Cardiac ventricle fibroblast (primary cell): ENCODE data around the gene THAP12.

GRCh38 chr11:76152175-76152604, 54.1 kb downstream of the WNT11 start:
- RAMPAGE, long total RNA = no peak

DNA sequence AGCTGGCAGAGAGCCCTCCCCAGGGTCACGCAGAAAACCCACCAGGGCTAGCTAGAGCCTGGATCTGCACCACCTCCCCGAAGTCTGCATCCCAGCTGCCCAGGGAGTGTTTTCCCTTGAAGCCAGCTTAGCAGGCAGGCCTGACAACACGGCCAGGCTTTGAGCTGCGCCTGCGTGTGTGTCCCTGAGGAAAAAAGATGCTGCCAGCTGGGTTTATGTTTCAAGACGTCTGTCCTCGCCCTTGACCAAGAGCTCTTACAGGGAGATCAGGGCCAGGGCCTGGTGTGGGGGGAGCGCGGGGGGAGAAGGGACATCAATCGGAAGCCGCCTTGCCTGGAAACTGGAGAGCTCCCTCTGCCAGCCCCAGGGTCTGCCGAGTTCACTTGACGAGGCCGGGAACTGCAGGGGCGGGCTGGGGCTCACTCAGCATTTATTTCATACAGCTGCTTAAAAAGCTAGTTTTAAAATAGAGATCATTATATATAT, 20.3 kb downstream of the WNT11 start:
- RAMPAGE, long total RNA = no peak

DNA sequence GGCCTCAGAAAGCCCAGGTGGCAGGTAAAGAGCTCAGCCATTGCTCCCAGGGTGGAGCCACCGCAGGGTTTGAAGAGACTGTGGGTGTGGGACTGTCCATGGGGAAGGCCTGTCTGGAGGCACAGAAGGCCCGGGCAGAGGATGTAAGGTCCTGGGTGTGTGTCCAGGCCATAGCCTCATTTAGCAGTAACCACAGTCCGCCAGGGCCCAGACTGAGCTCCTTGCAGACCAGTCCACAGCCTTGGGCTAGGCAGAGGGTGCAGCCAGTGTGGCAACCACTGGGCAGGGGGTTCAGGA, 27.6 kb upstream of the WNT11 start:
- RAMPAGE, long total RNA = no peak

GRCh38 chr11:76380670-76381761, at the start of gene THAP12:
TSS of gene THAP12 (minus strand) at chr11:76381132.
- RAMPAGE, long total RNA = no peak

- RAMPAGE, long total RNA = no peak
These were observed 66.2 kb downstream of the LRRC32 start for GRCh38 chr11:76604417-76604657.

DNA sequence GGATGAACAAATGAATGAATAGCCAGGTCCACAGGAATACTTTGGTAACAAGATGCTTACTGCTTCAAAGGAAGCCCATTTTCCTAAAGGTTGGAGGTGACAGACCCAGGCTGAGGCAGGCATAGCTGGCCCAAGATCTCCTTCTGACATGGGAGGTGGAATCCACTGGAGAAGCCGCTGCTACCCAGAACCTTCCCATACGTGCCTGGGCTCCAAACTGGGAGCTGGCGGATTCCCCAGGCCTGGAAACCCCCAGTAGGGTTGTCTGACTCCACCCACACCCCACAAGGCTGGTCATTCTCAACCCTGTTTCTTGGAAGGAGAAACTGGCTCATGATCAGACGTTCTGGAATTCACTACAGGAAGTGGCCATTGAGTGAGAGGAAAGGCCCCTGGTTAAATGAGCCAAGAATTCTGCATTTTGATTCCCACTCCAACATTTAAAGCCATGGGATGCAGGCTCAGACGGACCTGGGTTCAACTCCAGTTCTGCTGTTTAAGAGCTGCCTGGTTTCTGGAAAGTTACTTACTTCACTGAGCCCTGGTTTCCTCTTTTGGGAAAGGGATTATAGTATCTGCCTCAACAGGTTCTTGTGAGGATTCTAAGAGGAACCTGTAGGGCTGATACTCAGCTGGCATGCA, 19.5 kb upstream of the TSKU start:
- RAMPAGE, long total RNA = no peak

DNA sequence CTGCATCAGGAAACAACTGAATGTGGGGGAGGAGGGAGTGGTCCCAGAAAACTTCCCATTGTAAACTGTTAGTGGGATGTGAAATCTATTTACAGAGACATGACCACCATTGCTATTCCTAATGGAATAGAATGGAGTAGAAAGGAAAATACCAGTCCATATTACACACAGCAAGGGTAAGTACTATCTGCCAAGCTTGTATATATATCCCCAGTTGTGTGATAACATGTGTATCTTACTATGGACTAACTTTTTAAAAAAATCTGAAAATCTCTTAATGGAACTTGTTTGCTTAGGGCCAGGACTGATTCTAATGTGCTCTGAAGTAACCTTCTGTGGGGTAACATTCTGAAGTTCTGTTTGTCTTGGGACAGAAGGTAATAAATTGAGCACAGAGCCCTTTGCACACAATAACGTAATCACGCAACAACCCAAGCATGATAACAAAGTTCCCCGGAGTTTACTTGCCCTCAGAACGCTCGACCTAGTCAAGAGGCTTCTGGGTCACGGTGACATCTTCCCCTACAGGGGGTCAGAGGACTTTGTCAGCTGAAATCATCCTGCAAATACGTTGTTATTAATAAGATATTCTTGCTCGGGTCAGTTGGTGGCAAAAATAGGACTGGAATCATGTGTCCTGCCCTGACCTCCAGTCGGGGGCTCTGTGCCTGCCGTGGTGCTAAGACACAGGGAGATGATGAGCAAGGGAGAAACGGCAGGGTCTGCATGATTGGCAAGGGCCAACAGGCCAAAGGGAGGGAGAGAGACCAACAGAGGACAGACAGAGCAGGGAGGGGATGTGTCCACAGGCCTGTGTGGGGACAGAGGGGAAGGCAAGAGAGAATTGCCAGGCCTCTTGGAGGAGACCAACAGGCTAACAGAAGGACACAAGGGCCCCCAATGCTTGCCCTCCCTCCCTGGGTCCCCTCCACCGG, 10.6 kb upstream of the TSKU start:
- RAMPAGE, long total RNA = no peak

DNA sequence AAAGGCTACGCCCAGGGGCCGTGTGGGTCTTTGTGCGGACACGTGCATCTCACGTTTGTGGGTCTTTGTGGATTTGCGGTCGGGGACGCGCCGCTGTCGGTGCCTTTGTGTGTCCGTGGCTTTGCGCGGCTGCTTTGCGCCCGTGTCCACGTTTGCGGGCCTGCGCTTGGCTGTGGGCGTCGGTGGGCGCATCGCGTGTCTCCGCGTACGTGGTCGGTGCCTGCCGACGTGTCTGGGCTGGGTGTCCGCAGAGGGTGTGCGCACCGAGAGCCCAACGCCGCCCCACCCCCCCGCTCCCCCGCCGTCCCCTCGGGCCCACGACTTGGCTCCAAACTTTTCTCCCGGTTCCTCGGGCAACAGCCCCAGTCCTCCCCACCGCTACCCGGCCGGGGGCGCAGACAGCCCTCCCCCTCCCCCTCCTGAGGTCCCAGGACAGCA, 483 bp downstream of the TSKU start:
- RAMPAGE, long total RNA = no peak

DNA sequence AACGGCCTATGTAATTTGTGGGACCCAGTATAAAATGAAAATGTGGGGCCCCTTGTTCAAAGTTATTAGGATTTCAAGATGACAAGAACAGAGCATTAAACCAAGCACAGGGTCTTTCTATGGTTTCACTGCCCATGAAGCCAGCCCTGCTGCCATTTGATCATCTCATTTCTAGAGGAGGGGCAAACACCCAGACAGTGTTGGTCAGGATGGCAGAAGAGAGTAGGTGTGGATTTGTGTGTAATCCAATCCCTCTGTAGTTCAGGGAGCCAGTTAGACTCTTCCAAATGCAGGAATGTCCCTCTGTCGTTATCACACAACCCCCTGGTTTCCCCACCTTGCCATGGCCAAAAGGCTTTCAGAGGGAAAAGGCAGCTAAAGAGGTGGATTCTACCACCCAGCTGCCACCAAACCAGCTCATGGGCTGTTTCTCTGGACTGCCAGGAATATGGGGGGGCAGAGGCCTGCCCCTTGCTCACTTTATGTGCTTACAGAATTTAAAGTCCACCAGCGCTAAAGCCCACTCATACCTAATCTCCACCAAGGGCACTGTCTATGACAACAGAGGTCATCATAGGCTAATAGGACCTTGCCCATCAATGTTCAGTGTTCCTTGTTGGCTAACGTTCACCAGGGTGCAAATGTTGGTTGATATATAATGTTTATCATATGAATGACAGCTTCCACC, 18.1 kb downstream of the TSKU start:
- RAMPAGE, long total RNA = no peak

- RAMPAGE, long total RNA = no peak
These were observed 77.8 kb downstream of the ACER3 start for GRCh38 chr11:76938407-76939053.

DNA sequence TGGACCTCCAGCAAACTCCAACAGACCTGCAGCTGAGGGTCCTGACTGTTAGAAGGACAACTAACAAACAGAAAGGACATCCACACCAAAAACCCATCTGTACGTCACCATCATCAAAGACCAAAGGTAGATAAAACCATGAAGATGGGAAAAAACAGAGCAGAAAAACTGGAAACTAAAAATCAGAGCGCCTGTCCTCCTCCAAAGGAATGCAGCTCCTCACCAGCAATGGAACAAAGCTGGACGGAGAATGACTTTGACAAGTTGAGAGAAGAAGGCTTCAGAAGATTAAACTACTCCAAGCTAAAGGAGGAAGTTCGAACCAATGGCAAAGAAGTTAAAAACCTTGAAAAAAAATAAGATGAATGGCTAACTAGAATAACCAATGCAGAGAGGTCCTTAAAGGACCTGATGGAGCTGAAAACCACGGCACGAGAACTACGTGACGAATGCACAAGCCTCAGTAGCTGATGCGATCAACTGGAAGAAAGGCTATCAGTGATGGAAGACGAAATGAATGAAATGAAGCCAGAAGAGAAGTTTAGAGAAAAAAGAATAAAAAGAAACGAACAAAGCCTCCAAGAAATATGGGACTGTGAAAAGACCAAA, 69.4 kb upstream of the B3GNT6 start:
- RAMPAGE, long total RNA = no peak

- RAMPAGE, long total RNA = no peak
These were observed 5.5 kb downstream of the B3GNT6 start for GRCh38 chr11:77039492-77040370.

- RAMPAGE, long total RNA = no peak
These were observed 14.1 kb upstream of the OMP start for GRCh38 chr11:77088414-77089144.

DNA sequence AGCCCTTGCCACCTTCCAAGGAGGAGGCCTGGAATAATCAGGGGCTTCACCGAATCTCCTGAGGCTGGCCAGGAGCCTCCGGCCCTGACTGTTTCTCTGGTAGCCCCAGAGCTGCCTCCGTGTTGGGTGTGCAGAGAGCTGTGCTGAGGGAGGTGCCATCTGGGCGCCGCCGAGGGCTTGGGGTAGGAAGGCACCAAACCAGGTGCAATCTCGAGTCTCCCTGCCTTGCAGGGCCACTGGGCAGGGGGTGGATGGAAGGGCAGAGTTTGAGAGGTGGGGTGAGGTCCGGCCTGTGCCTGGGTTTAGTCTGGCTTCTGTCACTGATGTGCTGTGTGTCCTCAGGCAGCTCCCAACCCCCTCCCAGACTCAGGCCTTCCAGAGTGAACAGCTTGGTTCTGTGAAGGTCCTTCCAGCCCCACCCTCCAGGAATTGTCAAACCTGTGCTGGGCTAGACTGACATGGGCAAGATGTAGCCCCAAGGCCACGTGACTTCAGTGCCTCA, 2.7 kb downstream of the OMP start:
- RAMPAGE, long total RNA = no peak

- RAMPAGE, long total RNA = no peak
These were observed 1.2 kb downstream of the PAK1 start for GRCh38 chr11:77472788-77473084.

- RAMPAGE, long total RNA = no peak
These were observed 17.1 kb upstream of the KCTD14 start for GRCh38 chr11:78039856-78040866.

DNA sequence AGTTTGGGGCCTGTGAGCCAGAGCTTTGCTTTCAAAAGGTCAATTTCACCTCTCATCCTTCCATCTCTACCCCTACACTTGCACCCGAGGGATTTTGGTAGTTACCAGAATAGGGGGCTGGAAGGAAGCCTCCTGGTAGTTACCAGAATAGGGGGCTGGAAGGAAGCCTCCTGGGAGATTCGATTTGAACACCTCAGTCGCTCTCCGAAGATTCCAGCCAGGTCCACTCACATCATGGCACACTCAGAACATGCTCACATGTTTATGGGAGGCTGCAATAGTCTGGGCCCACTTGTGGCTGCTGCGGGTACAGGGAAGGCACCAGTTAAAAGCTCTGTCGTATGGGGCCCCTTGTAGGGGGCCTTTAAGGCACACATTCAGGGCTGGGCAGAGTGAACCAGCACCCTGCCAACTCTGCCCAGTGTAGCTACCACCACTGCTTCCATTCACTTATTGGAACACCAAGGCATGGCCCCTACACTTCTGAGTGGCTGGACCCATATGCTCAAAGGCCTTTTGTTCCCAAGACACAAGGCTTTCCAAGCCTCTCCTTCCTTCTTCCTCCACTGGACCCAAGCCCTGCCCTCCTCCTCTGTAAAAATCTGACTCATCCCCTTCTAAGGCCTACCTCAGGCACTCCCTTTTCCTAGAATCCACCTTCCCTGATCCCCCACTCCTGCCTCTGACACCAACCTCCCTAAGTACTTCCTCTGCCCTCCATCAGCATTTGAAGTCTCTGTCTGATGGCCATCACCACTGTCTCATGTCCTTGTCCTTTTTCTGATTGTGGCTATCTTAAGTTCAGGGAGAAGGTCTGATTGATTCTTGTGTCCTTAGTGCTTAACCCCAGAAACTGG, 28.0 kb downstream of the USP35 start:
- RAMPAGE, long total RNA = no peak

DNA sequence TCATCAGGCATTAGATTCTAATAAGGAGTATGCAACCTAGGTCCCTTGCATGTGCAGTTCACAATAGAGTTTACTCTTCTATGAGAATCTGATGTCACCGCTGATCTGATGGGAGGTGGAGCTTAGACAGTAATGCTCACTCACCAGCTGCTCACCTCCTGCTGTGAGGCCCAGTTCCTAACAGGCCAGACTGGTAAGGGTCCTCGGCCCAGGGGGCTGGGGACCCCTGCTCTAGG, 107.2 kb downstream of the USP35 start:
- RAMPAGE, long total RNA = no peak

- RAMPAGE, long total RNA = no peak
These were observed 103.2 kb downstream of the GAB2 start for GRCh38 chr11:78314187-78315037.

DNA sequence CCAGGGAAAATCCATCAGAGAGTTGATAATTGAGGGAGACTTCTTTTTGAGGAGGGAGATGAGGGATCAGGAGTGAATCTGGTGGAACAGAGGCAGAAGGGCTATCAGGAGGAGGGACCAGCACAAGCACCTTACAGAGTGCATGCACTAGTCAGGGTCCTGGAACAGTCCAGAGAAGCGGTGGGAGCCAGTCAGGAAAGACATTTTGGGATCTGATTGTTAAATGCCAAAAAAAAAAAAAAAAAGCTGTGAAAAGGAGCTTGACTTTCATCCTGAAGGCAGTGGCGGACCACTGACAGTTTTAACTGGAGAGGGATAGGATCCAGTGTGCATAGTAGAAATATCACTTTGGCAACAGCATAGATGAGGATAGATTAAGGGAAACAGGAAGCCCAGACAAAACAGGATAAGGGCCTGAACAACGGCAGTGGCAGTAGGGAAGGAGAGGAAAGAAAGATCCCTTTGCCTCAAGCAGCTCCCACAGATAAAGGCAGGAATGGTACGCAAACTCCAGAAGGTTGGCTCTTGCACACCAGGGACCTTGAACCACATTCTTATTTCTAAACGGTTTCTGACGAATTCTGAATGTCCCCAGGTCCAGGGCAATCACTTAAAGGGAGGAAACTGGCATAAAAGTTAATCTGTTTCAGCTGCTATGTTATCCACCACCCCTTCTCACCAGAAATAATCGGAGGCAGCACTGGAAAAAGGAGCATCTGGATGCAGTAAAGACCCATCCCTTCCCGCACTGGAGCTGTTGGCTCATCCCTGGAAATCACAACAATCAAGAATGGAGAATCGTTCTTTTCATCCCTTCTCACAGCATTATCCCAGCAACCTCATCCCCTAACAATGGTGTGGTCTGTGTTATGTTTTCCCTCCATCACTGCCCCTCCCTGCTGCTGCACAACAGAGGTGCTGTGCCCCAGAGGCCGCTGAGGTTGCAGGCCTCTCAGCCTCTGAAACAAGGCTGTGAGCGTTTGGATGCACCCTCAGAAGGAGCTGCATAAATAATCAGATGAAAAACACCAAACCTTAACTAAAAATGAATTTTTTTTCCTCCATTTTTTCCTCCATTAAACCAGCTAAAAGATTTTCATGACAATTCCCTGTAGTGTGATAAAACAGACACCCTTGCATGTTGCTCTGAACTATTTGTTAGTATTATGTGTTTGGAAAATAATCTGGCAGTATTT, 99.1 kb downstream of the GAB2 start:
- RAMPAGE, long total RNA = no peak